Adrenal gland (tissue), 7 donors: ENCODE measurements around a stretch of chr16.

DNA sequence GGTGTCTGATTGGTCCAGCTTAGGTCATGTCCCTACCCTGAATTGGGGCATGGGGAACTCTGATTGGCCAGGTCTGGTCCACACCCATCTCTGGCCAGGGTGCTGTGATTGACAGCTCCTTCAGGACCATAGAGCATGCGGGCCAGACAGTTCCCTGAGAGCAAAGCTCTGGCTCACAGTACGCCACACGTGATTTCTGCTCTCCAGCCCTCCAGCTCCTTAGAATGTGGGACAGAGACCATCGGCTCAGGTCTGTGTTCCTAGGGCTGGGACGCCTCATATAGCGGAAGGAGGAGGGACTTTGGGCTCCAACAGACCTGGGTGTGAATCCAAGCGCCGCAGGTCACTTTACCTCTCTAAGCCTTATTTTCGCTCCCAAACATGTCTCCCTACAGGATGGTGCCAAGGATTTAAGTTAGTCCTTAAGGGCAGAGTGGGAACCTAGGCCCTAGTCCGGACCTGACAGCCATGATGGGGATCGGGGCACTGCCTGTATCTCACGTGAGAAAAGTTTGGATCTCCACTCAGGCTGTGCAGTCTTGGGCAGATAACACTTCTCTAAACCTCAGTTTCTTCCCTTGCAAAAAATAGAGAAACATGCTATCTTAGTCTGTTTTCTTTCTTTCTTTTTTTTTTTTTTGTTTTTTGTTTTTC, 17.2 kb downstream of the SOCS1 start:
- PRO-cap, 3 experiments, result no peak in any of the 3 experiments
- RAMPAGE, long total RNA, 4 experiments, result no peak in any of the 4 experiments
- RRBS, result no CpG with 5 or more reads among the region's 12 CpGs

- PRO-cap, 3 experiments, result no peak in any of the 3 experiments
- RAMPAGE, long total RNA, 4 experiments, result no peak in any of the 4 experiments
- RRBS, result no CpG with 5 or more reads among the region's 7 CpGs
Observed at GRCh38 chr16:11240755-11241168, 15.2 kb downstream of the SOCS1 start.

- PRO-cap, 3 experiments, result peak in 1 of 3 experiments; most common plus-strand start chr16:11252326 (in 1); most common minus-strand start chr16:11252122 (in 1)
- RAMPAGE, long total RNA, 4 experiments, result no peak in any of the 4 experiments
- RRBS, result no CpG with 5 or more reads among the region's 19 CpGs
Observed at GRCh38 chr16:11251919-11252869, 3.8 kb downstream of the SOCS1 start.

GRCh38 chr16:11254063-11255195, 1.6 kb downstream of the SOCS1 start:
- PRO-cap, 3 experiments, result peak in 1 of 3 experiments; most common plus-strand start chr16:11255020 (in 1); most common minus-strand start chr16:11254848 (in 1)
- RAMPAGE, long total RNA, 4 experiments, result no peak in any of the 4 experiments
- RRBS, result 46% methylated on average over 6 of the region's 66 CpGs

- PRO-cap, 3 experiments, result no peak in any of the 3 experiments
- RAMPAGE, long total RNA, 4 experiments, result no peak in any of the 4 experiments
- RRBS, result no CpG with 5 or more reads among the region's 11 CpGs
Observed at GRCh38 chr16:11308699-11309297, 27.7 kb upstream of the PRM1 start.

GRCh38 chr16:11328510-11329014, 16.7 kb upstream of the RMI2 start:
- PRO-cap, 3 experiments, result no peak in any of the 3 experiments
- RAMPAGE, long total RNA, 4 experiments, result no peak in any of the 4 experiments
- RRBS, result no CpG with 5 or more reads among the region's 7 CpGs

- PRO-cap, 3 experiments, result no peak in any of the 3 experiments
- RAMPAGE, long total RNA, 4 experiments, result no peak in any of the 4 experiments
- RRBS, result no CpG with 5 or more reads among the region's 10 CpGs
Observed at GRCh38 chr16:11357563-11358144, 12.4 kb downstream of the RMI2 start.

GRCh38 chr16:11493919-11494341, 33.1 kb downstream of the ENSG00000188897 start:
- PRO-cap, 3 experiments, result no peak in any of the 3 experiments
- RAMPAGE, long total RNA, 4 experiments, result no peak in any of the 4 experiments
- RRBS, result no CpG with 5 or more reads among the region's 26 CpGs

GRCh38 chr16:11627836-11628673, 40.2 kb upstream of the SNN start:
- PRO-cap, 3 experiments, result no peak in any of the 3 experiments
- RAMPAGE, long total RNA, 4 experiments, result no peak in any of the 4 experiments
- RRBS, result 96% methylated on average over 3 of the region's 19 CpGs

DNA sequence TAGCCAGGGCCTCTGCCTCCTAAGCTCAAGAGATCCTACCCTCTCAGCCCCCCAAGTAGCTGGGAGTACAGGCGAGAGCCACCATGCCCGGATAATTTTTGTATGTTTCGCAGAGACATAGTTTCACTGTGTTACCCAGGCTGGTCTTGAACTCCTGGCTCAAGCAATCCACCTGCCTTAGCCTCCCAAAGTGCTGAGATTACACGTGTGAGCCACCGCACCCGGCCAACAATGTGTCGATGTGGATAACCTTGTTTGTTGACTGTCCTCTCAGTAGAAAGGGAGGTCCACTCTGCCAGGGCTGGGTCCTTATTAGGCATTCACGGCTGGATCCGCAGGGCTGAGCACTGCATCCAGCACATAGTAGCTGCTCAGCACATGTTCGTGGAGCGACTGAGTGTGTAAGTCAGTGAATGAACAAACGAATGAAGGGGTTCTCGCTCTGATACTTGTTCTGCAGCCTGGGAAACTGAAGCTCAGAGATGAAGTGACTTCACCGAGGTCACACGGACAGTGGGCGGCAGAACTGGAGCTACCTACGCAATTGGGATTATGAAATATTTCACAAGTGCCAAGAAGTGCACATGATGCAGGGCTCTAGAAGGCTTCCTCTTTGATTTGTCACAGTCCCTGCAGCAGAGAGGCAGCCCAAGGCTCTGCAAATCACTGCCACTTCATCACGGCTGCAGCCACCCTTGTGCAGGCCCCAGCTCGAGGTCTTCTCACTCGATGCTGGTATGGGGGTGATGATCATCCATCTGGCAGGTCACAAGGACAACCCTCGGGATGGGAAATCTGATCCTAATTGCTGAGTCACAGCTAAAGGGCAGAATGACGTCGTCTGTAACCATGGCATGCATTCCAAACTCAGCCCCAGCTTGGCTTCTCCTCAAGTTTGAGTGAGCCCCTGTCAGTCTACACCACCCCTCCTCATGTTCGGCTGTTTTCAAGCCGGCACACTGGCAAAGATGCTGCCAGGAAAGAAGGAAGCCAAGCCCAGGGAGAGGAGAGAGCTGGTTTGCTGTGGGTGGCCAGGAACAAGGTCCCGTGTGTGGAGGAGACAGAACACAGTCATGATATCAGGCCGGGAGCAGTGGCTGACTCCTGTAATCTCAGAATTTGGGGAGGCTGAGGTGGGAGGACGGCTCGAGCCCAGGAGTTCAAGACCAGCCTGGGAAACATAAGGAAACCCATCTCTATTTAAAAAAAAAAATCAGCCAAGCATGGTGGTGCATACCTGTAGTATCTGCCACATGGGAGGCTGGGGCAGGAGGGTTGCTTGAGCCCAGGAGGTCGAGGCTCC, 28.0 kb upstream of the SNN start:
- PRO-cap, 3 experiments, result peak in 3 of 3 experiments; most common plus-strand start position 626 of the sequence (in 3); most common minus-strand start position 456 of the sequence (in 2)
- RAMPAGE, long total RNA, 4 experiments, result no peak in any of the 4 experiments
- RRBS, result no CpG with 5 or more reads among the region's 30 CpGs

- PRO-cap, 3 experiments, result no peak in any of the 3 experiments
- RAMPAGE, long total RNA, 4 experiments, result no peak in any of the 4 experiments
- RRBS, result no CpG with 5 or more reads among the region's 18 CpGs
Observed at GRCh38 chr16:11676458-11677102, 8.3 kb downstream of the SNN start.

GRCh38 chr16:11719498-11720315, 22.9 kb downstream of the TXNDC11 start:
- PRO-cap, 3 experiments, result no peak in any of the 3 experiments
- RAMPAGE, long total RNA, 4 experiments, result no peak in any of the 4 experiments
- RRBS, result no CpG with 5 or more reads among the region's 5 CpGs

DNA sequence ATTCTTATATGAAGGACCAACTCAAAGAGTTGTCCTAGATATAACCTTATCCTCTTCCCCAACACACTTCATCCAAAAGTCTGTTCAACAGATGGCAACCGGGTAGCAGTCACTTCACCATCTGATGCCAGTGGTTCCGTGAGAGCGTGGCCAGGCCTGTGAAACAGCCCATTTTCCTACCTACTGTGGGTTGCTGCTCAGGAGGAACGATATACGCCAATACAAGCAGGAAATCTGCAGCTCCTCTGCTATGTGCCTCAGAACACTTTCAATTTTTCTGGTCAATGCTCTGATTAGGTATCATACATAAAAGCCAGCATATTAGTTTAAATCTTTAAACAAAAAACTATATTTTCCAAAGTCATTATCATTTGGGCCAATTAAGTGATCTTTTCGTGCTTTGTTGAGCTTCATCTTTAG, 8.3 kb upstream of the TXNDC11 start:
- PRO-cap, 3 experiments, result no peak in any of the 3 experiments
- RAMPAGE, long total RNA, 4 experiments, result no peak in any of the 4 experiments
- RRBS, result no CpG with 5 or more reads among the region's 6 CpGs

GRCh38 chr16:11792288-11793382, 4.4 kb downstream of the ZC3H7A start:
- PRO-cap, 3 experiments, result no peak in any of the 3 experiments
- RAMPAGE, long total RNA, 4 experiments, result no peak in any of the 4 experiments
- RRBS, result no CpG with 5 or more reads among the region's 8 CpGs

GRCh38 chr16:11868304-11869167, 17.2 kb upstream of the RSL1D1 start:
- PRO-cap, 3 experiments, result no peak in any of the 3 experiments
- RAMPAGE, long total RNA, 4 experiments, result no peak in any of the 4 experiments
- RRBS, result no CpG with 5 or more reads among the region's 4 CpGs

GRCh38 chr16:12149609-12150219, 173.2 kb downstream of the SNX29 start:
- PRO-cap, 3 experiments, result no peak in any of the 3 experiments
- RAMPAGE, long total RNA, 4 experiments, result no peak in any of the 4 experiments
- RRBS, result no CpG with 5 or more reads among the region's 5 CpGs

GRCh38 chr16:12386109-12386666, 409.7 kb downstream of the SNX29 start:
- PRO-cap, 3 experiments, result peak in 2 of 3 experiments; most common plus-strand start chr16:12386465 (in 2); most common minus-strand start chr16:12386134 (in 1)
- RAMPAGE, long total RNA, 4 experiments, result no peak in any of the 4 experiments
- RRBS, result no CpG with 5 or more reads among the region's 8 CpGs

- PRO-cap, 3 experiments, result peak in 3 of 3 experiments; most common plus-strand start chr16:12459655 (in 1); most common minus-strand start chr16:12459564 (in 2)
- RAMPAGE, long total RNA, 4 experiments, result no peak in any of the 4 experiments
- RRBS, result no CpG with 5 or more reads among the region's 11 CpGs
Observed at GRCh38 chr16:12459249-12459932, 344.3 kb downstream of the CPPED1 start.

GRCh38 chr16:12619416-12619956, 184.2 kb downstream of the CPPED1 start:
- PRO-cap, 3 experiments, result no peak in any of the 3 experiments
- RAMPAGE, long total RNA, 4 experiments, result no peak in any of the 4 experiments
- RRBS, result no CpG with 5 or more reads among the region's 7 CpGs

GRCh38 chr16:14151416-14152119, 80.4 kb downstream of the MRTFB start:
- PRO-cap, 3 experiments, result no peak in any of the 3 experiments
- RAMPAGE, long total RNA, 4 experiments, result no peak in any of the 4 experiments
- RRBS, result no CpG with 5 or more reads among the region's 2 CpGs